AG04449 (cell line): ENCODE results near the genes ZNF154 and ZNF8.

DNA sequence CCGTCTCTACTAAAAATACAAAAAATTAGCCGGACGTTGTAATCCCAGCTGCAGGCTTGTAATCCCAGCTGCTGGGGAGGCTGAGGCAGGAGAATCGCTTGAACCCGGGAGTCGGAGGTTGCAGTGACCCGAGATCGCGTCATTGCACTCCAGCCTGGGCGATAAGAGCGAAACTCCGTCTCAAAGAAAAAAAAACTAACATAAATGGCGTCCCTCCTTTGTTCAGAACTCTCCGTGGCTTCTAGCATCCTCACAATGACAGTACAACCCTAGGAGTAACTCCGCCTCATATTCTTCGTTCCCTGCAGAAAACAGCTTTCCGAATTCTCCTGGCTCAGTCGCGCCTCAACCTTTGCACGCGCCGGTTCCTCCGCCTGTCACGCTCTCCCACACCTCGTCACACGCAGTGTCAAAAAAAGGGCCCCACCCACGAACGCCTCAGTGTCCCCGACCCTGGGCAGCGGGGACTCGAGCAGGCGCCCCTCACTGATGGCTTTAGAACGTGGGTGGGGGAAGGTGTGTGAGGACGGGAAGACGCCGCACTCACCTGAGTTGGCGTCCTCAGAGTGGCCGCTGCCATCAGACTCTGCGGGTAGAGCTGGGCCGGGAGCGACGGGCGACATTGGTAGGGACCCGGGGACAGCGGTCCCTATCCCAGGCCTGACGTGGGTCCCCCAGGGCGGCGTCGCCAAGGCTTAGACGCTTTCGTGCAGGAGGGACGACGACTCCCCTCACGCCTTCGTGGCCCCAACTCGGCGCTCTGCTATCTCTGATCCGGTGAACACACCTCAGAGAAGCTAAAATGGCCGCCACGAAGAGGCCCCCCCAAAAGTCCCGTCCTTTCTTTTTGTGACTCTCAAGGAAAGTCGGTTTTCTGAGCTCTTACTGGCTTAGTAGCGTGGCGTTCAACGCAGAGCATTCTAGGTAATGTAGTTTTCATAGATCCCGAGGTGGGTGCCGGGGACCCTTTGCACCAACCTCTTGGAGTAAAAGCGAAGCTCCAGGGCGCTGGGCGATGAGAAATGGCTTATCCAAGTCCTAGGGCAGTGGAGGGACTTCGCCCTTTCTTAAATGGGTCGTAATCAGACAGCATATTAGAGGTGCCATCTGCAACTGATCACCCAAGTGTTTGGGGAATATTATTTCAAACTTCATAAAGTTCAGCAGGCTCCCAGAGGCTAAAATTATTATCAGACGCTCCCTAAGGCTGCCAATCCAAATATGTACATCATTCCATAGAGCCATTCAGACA is at the start of gene ZNF154:
Gene ZNF154 (minus strand): TSS at position 813 of the 1,252 bp plus-strand sequence.
- RRBS = 8% methylated on average over 2 of the region's 73 CpGs

DNA sequence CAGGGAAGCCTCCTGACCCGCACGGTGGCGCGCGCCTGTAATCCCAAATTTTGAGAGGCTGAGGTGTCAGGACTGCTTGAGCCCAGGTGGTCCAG is 247 bp upstream of the ZNF552 start:
- RRBS = no CpG with 5 or more reads among the region's 5 CpGs

- RRBS = no CpG with 5 or more reads among the region's 10 CpGs
Measured at GRCh38 chr19:57915526-57916201, 728 bp downstream of the ZNF417 start.

DNA sequence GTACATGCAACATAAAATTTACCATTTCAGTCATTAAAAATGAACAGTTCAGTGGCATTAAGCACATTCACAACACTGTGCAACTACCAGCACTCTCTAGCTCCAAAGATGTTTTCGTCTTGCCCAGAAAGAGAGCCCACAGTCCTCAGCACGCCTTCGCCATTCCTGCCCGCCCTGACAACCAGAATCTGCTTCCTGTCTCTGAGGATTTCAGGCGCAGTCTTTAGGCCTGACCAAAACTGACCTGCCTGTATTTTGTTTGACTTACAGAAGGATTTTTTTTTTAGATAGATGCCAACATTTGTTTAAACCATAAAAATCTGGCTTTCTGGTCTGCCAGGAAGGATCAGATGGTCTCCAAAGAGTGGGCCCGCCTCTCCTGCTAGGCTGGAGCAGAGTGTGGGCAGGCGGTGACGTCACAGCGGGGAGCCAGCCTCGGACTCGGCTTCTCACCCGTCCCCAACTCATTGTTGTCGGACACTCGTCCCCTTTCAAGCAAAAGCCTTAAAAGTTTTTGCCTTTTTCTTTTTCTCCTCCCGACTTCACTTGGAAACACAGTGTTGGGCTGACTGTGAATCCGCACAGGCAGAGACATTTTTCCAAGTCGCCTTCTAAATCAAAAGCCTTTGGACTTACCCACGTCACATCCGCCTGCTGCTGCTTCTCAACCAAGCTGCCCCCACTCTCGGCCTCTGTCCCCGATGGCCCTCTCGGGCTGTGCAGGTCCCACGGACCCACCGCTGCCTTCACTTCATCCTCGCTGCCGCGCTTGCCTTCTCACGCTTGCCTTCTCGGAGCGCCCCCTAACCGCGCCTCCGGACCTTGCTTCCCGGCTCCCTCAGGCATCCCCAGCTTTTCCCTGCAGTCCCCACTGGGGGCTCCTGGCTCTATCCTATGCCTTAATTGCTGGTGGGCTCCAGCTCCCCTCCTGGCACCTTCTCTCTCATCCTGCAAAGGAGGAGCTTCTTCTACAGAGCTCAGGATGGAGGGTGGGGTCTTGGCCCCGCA is 4.2 kb upstream of the ZNF135 start:
- RRBS = no CpG with 5 or more reads among the region's 35 CpGs

GRCh38 chr19:58086774-58087141 is 11.3 kb downstream of the ZSCAN18 start:
- RRBS = no CpG with 5 or more reads among the region's 10 CpGs

- RRBS = no CpG with 5 or more reads among the region's 3 CpGs
Measured at GRCh38 chr19:58209007-58209546, 19.6 kb upstream of the ZNF544 start.

DNA sequence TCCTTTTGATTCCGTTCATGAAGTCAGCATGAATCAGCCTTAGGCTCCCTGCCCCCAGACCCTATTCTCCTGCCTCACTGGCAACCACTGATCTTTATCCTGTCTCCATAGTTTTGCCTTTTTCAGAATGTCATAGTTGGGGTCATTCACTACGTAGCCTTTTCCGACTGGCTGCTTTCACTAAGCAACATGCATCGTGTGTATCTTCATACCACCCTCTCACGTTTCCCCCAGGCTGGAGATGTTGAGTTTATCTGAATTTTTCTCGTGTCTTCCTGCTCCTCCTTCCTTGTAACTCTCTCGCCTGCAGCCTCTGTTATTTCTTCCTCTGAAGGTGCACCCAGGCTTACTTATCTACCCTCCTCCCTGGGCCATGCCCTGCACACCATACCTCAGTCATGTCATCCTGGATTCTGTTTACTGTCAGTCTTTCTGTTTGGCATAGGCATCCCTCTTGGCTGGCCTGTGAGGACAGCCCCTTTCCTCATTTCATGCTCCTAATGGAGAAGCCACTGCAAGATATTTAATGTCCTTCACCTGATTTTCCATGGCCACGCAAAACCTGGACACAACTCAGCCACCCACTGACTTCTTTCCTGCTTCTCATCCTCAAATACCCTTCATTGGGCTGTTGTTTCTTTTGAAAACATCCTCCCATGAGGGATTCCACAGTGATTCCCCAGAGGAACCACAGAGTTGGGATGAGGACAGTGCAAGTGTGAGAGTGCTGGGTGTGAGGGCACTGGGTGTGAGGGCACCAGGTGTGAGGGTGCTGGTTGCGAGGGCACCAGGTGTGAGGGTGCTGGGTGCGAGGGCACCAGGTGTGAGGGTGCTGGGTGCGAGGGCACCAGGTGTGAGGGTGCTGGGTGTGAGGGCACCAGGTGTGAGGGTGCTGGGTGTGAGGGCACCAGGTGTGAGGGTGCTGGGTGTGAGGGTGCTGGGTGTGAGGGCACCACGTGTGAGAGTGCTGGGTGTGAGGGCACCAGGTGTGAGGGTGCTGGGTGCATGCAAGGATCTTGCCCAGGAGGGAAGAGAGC is 20.8 kb upstream of the ZNF8 start:
- RRBS = no CpG with 5 or more reads among the region's 12 CpGs

DNA sequence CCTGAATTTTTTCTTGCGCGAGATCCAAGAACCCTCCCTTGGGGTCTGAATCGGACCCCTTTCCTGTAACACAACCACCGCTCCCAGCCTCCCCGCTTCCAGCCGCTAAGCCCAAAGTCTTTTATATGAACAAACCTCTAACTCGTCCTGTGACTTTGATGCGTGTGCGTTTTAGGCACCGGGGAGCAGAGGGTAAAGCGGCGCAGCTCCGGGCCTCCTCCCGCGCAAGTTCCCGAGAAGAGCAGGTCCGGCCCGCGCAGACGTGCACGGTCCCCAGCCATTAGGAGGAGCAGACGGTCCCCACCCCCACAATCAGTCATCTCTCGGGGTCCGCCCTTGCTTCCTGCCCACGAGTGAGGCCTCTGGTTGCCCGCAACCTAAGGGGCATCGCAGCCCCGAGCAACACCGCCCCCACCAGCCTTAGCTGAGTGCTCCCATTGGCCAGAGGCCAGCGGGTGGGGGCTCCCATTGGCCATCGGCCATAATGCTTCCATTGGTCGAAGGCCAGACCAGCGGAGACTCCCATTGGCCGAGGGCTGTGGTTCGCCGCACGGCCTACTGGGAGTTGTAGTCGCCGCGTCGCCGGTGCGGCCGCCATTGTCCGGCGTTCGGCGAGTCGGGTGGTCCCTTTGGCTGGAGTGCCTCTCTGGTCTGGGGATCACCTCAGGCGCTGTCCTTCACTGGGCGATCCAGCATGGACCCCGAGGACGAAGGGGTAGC is at the start of gene ZNF8:
Gene ZNF8 (plus strand): TSS at position 568 of the 720 bp plus-strand sequence.
- RRBS = no CpG with 5 or more reads among the region's 53 CpGs

- RRBS = 4% methylated on average over 11 of the region's 55 CpGs
Measured at GRCh38 chr19:58279108-58280010, 604 bp downstream of the ZNF8 start.

- RRBS = no CpG with 5 or more reads among the region's 36 CpGs
Measured at GRCh38 chr19:58387387-58388341, 595 bp downstream of the RPS5 start.

- RRBS = no CpG with 5 or more reads among the region's 13 CpGs
Measured at GRCh38 chr19:58392284-58393060, 3.0 kb upstream of the RNF225 start.

GRCh38 chr19:58509803-58510494 is 1.8 kb downstream of the SLC27A5 start:
- RRBS = no CpG with 5 or more reads among the region's 10 CpGs

GRCh38 chr19:58513548-58514448 is 2.0 kb upstream of the SLC27A5 start:
- RRBS = 12% methylated on average over 12 of the region's 68 CpGs

- RRBS = no CpG with 5 or more reads among the region's 22 CpGs
Measured at GRCh38 chr19:58549925-58550975, 4.7 kb downstream of the CHMP2A start.

- RRBS = 4% methylated on average over 4 of the region's 21 CpGs
Measured at GRCh38 chr19:58563248-58563685, 4.9 kb upstream of the UBE2M start.

- RRBS = no CpG with 5 or more reads among the region's 9 CpGs
Measured at GRCh38 chr19:58563686-58564482, 5.5 kb upstream of the UBE2M start.